Metastatic Pancreatic Carcinoma in the Ovary (tissue), 1 donor: ENCODE measurements around a stretch of chr4.

- PRO-cap: no peak
These were observed 340.8 kb upstream of the KLF3 start for GRCh38 chr4:38323100-38323719.

DNA sequence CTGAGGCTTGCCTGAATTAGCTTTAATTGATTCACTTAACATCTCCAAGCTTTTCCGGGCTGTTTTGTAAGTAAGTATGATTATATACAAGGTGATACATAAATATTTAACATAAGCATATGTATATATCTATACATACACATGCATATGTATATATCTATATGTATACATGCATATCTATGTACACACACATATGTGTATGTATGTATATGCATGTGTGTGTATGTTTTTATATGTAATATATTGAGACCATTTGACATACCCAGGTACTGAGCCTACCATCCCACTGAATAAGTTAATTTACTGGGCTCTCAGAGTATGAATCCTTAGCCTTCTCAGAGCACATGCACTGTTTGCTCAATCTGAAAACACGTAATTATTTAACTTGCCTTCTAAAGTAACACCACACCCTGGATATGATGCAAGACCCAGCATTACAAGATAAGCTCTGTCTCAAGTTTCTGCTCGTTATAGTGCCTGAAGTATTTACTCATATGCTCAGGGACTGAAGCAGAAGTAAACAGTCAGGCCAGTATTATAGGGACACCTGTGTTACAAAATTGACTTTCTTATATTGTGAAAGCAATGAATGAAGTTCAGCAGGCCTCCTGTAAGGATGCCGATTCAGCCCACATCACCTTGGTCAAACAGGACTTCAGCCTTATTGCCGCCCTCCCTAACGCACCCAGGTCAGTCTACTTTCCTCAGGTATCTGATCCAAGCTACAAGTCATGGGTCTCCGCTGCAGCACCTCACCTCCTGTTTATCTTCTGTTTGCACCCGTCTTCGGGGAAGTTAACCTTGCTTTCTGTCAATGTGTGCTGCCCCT lies 43.0 kb upstream of the KLF3 start:
- PRO-cap: no peak

- PRO-cap: no peak
These were observed 22.6 kb downstream of the KLF3 start for GRCh38 chr4:38686506-38687005.

- PRO-cap: no peak
These were observed 28.1 kb downstream of the KLF3 start for GRCh38 chr4:38692043-38692507.

- PRO-cap: no peak
These were observed 31.6 kb downstream of the KLF3 start for GRCh38 chr4:38695289-38696218.

DNA sequence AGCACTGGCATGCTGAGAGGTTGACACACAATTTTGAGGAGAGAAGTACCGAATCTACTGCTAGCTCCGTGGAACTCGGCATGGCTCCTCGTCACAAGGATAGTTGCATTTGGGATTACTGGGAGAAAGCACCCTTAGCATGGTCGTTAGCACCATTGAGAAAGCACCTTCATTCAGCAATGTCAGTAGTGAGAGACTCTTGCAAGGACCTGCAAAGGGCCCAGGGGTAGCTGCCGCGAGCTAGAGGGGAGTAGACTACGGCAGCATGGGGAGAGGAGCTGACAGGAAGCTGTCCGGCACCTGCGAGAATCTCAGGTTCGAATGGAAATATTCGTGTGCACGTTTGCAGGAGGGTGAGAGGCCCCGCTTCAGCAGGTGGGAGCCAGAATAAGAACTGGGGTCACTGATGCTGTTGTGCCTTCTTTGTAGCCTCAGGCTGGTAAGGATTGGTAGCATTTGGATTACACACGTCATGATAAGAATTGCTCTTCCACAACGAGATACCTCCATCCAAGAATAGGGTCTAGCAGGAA lies 20.2 kb downstream of the TLR10 start:
- PRO-cap: no peak

- PRO-cap: no peak
These were observed 11.9 kb upstream of the TLR1 start for GRCh38 chr4:38816267-38817047.

GRCh38 chr4:38869206-38869521 lies 1.6 kb downstream of the FAM114A1 start:
- PRO-cap: no peak

DNA sequence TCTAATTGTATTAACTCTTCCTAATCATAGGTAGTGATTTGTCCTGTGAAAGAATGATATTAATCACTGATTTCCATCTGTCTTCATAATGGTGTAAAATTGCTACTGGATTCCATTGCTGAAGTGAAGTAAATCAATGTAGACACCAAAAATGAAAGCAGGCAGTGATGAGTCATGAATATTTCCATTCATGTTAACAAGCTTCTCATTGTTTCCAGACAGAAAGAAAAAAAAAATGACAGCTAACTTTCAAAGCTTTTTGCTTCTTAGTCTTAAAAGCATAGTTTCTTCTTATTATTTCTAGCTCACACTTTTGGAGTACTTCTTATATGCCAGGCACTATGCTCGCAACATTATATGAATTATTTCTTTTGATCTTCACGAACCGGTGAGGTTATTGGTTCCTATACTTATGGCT lies 21.6 kb downstream of the FAM114A1 start:
- PRO-cap: no peak

GRCh38 chr4:38903984-38904755 lies 36.6 kb downstream of the FAM114A1 start:
- PRO-cap: no peak

DNA sequence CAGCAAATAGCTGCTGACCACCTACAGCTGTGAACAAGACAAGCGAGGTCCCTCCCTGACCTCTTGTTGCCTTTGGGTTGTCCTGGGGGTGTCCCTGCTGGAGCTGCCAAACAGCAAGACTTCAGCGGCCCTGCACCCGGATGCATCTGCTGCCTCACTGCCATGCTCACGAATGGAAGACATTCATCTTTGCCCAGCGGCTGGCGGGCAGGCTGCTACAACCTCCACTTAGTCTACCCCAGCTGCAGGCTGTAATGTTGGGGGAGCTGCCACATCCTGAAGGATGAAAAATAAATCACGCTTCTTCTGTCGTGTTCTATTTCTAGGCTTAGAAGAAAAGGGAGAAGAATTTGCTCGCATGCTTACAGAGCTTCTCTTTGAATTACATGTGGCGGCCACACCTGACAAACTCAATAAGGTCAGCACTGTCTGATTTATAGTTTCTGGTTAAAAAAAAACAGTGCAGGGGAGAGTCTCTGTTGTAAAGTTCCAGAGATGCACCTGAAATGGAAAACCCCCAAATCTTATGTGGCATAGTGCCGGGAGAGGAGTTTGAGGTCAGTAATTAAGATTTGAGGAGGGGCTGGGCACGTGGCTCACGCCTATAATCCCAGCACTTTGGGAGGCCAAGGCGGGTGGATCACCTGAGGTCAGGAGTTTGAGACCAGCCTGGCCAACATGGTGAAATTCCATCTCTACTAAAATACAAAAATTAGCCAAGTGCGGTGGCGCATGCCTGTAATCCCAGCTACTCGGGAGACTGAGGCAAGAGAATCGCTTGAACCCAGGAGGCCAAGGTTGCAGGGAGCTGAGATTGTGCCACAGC lies 61.5 kb downstream of the FAM114A1 start:
- PRO-cap: no peak

GRCh38 chr4:39045288-39045539 lies 13.0 kb upstream of the TMEM156 start:
- PRO-cap: unidirectional peak, minus-strand start at chr4:39045452

DNA sequence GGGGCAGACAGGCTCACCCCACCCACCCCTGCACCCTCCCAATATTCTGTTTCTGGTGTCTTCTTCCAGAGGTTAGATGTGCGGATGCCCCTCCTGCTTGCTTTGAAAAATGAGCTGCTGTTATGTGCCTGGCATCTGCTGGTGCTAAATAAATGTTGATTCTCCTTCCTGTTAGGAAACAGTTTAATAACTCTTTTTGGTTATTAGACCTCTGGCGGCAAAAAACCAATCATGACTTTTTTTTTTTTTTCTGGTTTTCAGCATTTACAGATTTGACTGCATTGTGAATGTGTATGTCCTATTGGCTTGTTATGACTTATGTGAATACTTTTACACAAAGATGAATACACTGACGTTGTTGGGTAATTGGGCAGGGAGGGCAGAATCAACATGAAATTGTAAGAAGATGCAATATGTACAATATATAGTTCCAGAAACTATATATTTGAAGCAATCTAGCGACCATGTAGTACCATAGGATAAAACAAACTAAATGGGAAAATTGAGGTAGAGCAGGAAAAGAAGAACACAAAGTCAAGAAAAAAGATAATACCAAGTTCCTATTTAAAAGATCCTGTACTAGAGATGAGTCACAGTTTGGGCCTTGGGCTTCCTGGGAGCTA lies 13.7 kb upstream of the TMEM156 start:
- PRO-cap: no peak

- PRO-cap: unidirectional peak, plus-strand start at chr4:39181763
These were observed 742 bp upstream of the WDR19 start for GRCh38 chr4:39181703-39181871.

GRCh38 chr4:39228051-39228976 lies 46.0 kb downstream of the WDR19 start:
- PRO-cap: no peak

DNA sequence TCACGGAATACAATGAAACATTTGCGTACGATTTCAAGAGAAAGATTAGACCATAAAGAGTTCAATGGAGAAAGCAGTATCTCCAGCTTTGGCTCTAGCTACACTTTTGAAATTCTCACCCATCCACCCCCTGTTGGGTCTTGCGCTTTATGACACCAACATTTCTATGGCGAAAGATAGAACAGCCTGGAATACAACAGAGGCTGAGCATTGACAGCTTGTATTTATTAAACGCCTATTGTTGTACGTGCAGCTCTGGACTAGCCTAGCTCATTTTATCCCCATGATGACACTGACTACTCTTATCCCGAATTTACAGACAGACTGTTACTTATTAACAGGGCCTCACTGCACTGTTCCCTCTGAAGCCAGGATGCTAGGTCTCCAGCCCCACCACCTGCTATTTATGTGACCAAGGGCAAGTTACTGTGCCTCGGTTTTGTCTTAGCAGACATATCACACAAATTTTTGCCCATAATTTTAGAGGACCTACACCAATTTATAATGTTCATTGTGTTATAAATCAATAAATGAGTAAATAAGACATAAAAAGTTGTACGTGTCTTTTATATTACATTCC lies 1.0 kb upstream of the RFC1 start:
- PRO-cap: unidirectional peak, minus-strand start at position 96 of the sequence; unidirectional peak, minus-strand start at position 277 of the sequence

DNA sequence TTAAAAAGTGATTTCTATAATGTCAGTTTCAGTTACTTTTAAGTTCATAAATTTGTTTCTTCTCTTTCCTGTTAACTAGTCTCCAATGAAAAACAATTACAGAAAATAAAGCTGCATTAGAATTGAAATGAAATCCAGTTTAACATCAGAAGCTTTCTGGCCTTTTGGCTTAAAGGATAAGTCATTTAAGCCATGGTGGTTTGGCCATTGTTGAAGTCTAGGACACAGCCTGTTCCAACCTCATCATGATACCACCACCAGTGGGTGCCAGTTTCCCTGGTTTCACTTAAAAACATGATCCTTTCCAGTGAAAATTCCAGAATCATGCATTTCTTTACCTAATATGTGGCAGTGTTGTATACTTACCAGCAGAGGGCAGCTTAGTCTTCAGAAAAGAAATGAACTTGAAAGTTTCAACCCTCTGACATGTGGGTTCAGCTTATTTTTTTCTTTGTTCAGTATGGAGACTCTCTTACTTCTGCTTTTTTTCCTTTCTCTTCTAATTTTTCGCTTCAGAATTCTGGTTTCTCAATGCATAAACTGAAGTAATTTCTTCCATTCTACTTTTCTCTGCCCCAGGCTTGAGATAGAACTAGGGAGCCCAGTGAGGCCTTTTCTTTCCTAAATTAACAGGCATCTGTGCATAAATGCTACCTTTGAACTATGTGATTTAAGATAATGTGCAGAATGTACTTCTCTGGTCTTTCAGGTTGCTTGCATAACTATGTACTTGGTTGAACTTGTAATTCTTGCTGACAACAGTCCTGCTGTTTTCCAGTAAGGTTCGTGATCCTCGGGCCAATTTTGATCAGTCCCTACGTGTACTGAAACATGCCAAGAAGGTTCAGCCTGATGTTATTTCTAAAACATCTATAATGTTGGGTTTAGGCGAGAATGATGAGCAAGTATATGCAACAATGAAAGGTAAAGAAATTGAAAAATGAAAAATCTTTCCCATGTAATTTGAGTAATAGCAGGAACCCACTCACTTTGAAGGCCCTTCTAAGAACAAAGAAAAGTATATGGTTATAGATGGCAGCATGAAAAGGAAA lies 10.7 kb downstream of the LIAS start:
- PRO-cap: no peak

GRCh38 chr4:39538882-39539567 lies 11.8 kb upstream of the UGDH start:
- PRO-cap: unidirectional peak, plus-strand start at chr4:39539513

DNA sequence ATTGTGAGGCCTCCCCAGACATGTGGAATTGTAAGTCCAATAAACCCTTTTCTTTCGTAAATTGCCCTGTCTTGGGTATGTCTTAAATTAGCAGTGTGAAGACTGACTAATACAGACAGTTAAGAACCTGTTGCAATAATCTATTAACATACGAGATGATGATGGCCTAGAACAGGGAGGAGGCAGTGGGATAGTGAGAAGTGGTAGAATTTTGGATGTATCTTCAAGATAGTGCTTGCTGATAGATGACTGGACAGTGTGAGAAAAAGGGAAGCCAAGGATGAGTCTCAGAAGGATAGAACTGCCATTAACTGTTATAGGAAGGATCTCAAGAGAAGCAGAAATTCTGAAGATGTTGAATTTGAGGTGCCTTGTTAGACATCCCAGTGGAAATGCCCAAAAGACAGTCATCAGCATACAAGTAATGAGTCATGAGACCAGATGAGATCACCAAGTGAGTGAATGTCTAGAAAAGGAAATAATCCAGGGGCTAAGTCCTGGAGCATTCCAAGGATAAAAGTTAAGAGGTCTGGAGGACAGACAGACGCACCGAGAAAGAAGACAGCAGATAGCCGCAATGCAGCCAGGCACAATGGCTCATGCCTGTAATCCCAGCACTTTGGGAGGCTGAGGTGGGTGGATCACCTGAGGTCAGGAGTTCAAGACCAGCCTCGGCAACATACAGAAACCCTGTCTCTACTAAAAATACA lies 38.9 kb upstream of the UGDH start:
- PRO-cap: no peak

DNA sequence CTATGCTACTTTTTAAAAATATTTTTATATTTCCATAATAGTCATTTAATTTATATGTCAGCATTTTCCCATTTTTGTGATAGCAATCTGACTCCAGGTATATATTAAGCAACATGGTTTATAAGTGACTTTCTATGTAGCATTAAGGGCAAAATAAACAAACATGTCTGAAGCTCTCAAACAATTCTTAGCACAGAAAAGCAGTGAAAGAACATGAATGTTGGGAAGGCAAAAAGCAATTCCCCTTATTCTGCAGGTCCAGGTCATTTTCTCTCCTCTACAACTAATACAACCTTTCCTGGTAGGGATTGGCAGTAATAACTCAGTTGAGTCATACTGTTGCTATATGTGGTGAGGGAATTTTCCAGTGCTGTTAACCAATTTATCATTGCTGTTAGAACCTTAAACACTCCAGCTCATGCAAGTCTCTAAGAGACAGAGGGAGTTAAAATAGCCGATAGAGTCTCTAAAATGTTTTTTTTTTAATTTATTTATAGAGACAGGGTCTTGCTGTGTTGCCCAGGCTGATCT lies 24.0 kb downstream of the SMIM14 start:
- PRO-cap: no peak